Measurements from ENCODE around the genes RAD51C and TUBD1.

DNA sequence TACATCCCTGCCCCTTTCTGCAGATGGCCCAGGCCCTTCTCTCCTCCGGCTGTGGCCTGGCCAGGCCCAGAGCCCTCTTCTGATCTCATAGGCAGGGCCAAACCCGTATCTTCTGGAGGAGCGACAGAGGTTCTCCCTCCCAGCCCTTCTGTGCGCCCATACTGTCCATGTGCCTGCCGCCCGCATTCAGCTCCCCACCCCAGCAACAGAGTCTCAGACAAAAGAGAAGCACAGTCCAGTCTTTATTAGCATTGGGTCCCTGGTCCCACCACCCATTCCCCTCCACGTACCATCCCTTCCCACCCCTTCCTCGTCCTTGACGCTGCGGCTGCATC is 2.0 kb upstream of the TSPOAP1 start:
- RRBS: no CpG with 5 or more reads among the region's 10 CpGs

- RRBS: no CpG with 5 or more reads among the region's 15 CpGs
Measured at GRCh38 chr17:58333025-58333749, 4.6 kb upstream of the TSPOAP1 start.

DNA sequence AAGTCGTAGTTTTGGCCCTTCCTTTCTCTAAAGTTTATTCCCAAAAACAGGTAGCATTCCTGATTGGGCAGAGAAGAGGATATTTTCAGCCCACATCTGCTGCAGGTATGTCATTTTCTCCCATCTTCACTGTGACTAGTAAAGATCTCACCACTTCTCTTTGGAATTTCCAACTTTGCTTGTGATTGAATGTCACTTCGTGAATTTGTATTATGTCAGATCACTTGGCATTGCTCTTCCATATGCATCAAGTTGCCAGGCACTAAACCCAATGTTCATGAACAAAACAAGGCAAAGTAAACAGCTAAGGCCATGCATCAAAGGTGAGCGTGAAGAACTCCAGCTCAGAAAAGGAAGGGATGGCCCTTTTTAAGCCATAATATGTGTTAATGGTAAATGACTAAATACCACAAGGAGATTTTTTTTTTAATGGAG is 1.6 kb downstream of the RNF43 start:
- RRBS: no CpG with 5 or more reads among the region's 3 CpGs

DNA sequence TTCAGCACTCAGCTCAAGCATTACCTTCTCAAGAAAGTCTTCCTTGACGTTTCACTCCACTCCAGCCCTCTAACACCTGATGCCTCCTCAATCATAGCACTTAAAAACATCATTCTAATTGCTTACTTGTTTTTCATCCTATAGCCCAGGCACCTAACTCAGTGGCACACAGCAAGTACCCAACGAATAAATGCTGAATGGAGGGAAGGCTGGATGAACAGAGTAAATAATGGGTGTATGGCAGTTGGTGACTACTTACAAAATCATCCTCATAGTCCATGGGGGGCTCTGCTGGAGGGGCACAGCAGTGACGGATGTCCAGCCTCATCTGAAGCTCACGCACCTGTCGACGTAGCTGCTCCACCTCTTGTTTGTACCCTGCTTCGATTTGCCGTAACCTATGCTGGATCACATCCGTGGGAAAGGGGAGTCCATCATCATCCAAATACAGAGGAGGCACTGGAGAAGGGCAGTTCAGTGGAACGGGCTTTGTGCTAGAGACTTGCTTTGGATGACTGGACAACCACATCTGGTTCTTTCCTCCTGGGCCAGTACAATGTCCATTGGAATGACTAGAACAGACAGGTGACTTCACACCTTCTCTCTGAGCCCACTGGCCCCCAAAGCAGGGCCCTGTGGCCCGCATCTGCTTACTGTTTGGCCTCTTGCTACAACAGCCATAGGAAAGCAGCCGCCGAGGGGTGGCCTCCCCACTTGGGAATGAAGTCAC is 6.6 kb upstream of the HSF5 start:
- RRBS: no CpG with 5 or more reads among the region's 13 CpGs

DNA sequence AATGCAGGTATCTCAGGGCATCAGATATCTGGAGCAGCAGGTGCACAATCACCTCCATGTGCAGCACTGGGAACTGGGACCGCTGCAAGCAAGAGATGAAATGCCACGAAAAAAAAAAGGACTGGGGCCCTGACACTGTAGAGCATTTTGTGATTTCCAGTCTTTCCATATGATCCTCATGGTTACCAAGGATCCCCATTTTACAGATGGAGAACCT is 67.0 kb upstream of the SEPTIN4 start:
- RRBS: no CpG with 5 or more reads among the region's 2 CpGs

- RRBS: under 1% methylated on average over 11 of the region's 69 CpGs
Measured at GRCh38 chr17:58691883-58693233, at the start of gene RAD51C. RAD51C (plus strand) TSS chr17:58692602.

DNA sequence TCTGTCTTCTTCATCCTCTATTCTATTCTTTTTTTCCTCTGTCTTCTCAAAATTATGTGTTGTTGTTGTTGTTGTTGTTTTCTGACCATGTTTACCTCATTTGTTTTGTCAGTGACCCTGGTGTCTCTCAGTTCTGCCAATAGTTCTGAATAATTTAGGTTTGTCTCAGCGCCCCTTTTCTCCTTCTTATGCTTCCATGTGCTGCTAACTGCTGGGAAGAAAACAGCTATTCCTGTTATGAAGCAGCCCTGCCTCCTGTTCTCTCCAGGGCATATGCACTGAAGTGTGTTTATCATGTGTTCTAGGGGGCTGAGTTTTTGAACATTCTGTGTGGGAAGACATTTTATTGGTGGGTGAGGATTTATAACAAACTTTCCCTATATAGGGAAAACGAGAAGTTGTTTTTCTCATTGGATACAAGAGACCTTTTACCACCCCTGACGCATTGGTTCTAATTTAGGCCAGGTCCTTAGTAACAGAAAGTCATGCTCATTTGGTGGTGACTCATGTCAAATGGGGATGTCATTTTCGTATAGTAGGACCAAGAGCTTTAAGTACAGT is 135.7 kb downstream of the TRIM37 start:
- RRBS: no CpG with 5 or more reads among the region's 4 CpGs

- RRBS: no CpG with 5 or more reads among the region's 4 CpGs
Measured at GRCh38 chr17:58996891-58997288, 109.8 kb downstream of the TRIM37 start.

DNA sequence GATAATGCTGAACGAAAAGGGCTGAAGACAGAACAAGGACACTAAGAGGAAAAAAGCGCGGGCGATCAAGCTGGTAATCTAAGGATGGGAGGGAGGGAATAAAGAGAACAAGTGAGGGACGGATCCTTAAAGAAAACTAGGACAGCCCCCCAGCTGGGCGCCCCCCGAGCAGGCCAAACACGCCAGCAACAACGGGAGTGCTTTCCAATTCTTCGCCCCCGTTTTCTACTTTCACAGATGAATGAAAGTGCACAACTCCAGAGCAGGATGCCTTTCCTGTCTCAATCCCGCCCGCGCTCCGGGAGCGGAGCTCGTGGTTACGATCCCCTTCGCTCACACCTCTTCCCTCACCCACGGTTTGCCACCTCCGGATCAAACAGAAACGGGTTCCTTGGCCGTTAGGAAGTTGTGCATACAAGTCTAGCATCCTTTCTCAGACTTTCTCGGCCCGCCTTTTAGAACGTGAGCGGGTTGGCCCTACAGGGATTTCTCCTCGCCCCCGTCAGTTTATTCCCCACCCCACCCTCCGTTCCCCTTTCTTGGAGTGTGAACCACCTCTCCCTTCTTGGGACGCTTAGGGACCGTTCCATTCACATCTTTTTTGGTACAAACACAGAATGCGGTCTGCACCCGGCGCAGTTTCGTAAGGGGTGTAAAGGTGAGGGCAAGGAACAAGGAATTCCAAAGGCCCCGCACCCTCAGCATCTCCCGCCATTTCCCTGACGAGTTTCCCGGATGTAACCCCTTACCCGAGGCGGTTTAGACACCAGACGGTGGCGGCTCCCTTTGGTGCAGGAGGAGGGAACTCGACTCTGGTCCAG is 569 bp downstream of the SKA2 start:
- RRBS: 1% methylated on average over 16 of the region's 45 CpGs

DNA sequence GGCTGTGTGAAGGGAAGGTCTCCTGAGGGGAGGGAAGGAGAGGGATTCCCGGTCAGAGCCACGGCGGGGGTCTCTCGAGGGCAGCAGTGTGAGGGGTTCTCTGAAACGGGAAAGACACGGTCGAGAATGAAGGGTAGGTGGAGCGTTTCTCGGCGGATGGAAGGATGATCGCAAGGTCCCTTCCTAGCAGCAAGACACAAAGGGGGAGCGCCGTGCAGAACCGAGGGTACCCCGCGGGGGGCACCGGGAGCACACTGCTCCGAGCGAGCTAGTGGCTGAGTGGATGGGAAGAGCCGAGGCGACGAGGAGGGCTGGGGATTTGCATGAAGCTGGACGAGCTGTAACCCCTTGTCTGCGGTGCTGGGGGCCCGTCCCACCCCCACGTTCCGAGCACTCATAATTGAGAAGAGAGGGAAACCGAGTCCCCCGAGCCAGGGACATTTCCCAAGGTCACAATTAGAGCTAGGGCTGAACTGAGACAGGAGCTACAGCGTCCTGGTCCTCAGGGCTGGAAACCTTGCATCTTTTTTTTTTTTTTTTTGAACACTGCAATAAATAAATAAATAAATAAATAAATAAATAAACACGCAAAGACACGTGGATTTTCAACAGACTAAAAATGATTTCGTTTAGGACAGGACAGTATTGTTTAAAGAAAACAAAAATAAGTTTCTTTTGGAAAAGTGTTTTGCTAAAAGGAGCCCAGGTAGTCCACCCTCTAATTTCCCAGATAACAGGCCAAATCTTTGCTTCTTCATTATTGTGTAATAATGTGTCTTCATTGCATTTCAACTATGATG is 785 bp downstream of the GDPD1 start:
- RRBS: 7% methylated on average over 1 of the region's 33 CpGs

- RRBS: no CpG with 5 or more reads among the region's 7 CpGs
Measured at GRCh38 chr17:59435065-59435853, 103.8 kb downstream of the YPEL2 start.

DNA sequence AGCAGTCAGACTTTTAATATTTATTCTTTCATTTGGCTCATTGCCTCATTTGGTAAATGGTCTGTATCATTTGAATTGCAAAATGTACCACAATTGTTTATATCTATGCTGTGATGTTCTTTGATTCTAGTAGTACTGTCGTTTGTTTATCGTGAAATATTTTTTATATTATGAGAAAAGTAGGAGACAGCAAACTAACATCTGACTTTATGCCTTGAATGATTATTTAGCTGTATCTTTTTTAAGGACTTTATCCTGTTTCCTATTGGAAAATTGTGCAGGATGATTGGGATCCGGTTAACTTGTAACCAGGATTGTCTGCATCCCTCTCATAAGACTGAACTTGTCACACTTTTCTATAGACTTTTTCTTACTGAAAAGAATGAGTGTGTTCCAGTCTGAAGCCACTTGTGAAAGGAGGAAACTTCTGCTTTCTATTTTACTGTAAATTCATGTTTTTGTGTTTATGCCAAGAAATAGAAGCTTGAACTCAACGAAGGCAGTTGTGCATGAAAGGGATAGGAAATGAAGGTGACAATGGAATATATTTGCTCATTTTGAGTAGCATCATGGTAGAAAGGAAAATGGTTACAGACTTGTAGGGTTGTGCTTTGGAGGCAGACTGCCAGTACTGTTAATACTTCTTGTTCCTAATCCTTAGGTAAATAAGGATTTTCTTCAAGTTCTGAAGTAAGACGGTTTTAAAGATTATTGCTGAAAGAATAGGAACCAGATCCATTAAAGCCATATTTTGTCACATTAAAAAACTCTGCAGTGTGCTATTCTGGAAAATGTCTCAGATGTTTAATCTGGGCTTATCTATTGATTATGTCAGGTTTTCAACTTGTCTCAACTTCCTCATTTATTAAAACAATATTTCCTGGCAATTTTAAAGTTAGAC is 8.0 kb downstream of the CLTC start:
- RRBS: no CpG with 5 or more reads among the region's 5 CpGs

- RRBS: no CpG with 5 or more reads among the region's 4 CpGs
Measured at GRCh38 chr17:59695829-59696996, 11.0 kb downstream of the PTRH2 start.

DNA sequence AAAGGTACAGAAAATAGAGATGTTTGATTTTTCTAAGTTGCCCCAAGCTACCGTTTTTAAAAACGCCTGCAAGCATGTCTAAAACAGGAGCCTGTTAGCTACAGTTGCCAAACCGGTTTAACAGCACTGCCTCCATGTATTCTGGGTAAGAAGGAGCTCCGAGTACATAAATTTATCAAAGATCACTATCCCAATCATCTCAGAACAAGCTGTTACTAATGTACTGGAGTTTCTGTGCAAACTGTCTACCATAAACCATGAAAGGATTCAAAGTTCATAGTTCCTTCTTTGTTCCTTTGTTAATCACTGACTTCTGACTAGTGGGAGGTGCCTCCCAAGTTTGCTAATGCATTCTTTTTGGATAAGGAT is 55.4 kb downstream of the TUBD1 start:
- RRBS: no CpG with 5 or more reads among the region's 4 CpGs

GRCh38 chr17:59839671-59840339 is 52.9 kb downstream of the TUBD1 start:
- RRBS: no CpG with 5 or more reads among the region's 6 CpGs

GRCh38 chr17:59844735-59845522 is 47.8 kb downstream of the TUBD1 start:
- RRBS: no CpG with 5 or more reads among the region's 4 CpGs

DNA sequence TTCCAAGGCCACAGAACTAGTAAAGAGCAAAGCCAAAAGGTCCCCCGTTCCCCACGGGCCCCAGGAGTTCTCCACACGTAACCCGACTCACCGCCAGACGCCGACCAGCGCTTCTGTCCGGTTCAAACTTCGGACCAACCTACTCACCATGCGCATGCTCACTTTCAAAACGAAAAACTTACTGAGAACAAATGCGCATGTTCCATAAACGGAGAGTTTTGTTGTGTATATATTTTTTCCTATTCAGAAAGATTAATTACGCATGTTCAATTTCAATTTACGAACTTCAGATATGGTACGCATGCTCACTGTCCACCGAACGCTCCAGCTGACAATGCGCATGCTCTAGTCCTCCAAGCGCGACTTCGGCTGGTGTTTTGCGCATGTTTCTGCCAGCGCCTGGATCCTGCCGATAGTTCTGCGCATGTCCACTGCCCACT is at the start of gene TUBD1:
Gene TUBD1 (minus strand): TSS at position 338 of the 440 bp plus-strand sequence.
- RRBS: no CpG with 5 or more reads among the region's 27 CpGs

- RRBS: no CpG with 5 or more reads among the region's 10 CpGs
Measured at GRCh38 chr17:60153779-60154653, 4.2 kb downstream of the CA4 start.

GRCh38 chr17:60161638-60161999 is 11.8 kb downstream of the CA4 start:
- RRBS: no CpG with 5 or more reads among the region's 7 CpGs

DNA sequence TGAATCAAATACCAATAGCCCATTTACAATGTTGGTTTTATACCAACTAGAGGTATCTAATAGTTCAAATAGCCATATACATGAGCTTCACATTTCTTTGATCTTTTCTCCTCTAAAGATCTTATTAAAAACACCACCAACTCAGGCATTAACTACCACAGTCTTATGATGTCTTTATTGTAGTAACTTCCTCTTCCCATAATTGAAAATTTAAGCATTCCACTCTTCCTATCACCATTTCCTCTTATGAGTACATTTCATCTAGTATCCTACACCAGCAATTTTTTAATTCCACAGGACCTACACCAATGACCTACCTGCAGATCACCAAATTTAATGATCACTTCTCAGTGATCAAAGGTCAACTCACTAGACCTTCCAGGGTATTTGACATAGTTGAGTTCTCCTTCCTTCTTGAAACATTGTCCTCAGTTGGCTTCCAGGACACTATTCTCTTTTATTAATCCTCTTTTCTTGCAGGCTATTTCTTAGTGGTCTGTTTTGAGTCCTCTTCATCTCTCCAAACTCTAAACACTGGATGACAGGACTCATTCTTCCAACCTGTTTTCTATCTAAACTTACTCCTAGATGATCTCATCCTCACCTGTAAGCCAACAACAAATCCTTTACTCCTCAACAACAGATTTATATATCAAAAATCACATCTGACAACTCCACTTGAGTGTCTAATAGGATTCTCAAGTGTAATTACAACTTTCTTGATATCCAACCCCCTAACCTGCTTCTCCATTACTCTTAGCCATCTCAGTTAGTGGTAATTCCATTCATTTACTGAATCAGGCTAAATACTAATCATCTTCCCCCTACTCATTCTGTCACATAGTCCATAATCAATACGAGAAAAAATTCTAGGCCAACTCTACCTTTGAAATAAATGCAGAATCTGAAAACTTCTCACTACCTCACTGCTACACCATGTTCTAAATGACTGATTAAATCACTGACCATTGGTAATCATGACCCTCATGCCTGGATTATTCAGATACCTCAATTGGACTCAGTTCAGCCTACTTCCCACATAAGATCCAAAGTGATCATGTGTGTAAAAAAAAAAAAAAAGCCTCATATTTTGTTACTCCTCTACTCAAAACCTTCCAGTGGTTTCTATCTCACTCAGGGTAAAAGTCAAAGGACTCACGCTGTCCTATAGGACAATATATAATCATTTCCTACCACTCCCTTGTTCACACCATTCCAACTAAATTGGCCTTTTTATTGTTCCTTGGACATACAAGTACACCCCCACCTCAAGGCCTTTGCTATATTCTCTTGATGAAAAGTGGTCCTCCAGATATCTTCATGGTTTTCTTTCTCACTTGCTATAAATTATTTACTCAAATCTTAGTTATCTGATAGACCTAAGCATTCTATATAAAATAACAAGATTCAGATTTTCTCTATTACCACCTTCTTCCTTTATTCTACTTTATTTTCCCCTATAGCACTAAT is 99.7 kb downstream of the USP32 start:
- RRBS: no CpG with 5 or more reads among the region's 2 CpGs